Retinal pigment epithelial cell (primary cell): ENCODE measurements around a stretch of chr18.

GRCh38 chr18:79962235-79962835, 2.1 kb upstream of the HSBP1L1 start:
- RRBS = no CpG with 5 or more reads among the region's 14 CpGs

DNA sequence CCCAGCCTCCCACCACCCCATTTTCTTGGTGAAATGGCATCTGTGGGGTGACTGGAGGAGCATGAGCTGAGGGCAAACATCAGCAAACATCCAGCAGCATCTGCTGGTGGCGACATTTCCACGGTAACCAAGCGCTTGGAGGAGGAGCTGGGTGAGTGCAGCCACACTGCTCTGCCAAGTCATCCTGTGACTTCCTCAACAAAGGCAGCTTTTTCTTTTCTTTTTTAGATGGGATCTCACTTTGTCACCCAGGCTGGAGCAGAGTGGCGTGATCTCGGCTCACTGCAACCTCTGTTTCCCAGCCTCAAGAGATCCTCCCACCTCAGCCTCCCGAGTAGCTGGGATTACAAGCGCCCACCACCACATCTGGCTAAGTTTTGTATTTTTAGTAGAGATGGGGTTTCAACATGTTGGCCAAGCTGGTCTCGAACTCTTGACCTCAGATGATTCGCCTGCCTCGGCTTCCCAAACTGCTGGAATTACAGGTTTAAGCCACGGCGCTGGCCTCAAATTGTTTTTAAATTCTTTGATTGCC, 5.5 kb downstream of the TXNL4A start:
- RRBS = no CpG with 5 or more reads among the region's 12 CpGs

- RRBS = no CpG with 5 or more reads among the region's 21 CpGs
Measured at GRCh38 chr18:80009481-80010811, 21.6 kb upstream of the TXNL4A start.

GRCh38 chr18:80118430-80118941, 9.4 kb downstream of the ADNP2 start:
- RRBS = no CpG with 5 or more reads among the region's 4 CpGs

- RRBS = no CpG with 5 or more reads among the region's 85 CpGs
Measured at GRCh38 chr18:80262384-80262867, 15.1 kb upstream of the PARD6G start.